ENCODE measurements around a stretch of chr16.

- PRO-cap: no peak
Observed at GRCh38 chr16:46864271-46864821, 19.8 kb upstream of the GPT2 start.

DNA sequence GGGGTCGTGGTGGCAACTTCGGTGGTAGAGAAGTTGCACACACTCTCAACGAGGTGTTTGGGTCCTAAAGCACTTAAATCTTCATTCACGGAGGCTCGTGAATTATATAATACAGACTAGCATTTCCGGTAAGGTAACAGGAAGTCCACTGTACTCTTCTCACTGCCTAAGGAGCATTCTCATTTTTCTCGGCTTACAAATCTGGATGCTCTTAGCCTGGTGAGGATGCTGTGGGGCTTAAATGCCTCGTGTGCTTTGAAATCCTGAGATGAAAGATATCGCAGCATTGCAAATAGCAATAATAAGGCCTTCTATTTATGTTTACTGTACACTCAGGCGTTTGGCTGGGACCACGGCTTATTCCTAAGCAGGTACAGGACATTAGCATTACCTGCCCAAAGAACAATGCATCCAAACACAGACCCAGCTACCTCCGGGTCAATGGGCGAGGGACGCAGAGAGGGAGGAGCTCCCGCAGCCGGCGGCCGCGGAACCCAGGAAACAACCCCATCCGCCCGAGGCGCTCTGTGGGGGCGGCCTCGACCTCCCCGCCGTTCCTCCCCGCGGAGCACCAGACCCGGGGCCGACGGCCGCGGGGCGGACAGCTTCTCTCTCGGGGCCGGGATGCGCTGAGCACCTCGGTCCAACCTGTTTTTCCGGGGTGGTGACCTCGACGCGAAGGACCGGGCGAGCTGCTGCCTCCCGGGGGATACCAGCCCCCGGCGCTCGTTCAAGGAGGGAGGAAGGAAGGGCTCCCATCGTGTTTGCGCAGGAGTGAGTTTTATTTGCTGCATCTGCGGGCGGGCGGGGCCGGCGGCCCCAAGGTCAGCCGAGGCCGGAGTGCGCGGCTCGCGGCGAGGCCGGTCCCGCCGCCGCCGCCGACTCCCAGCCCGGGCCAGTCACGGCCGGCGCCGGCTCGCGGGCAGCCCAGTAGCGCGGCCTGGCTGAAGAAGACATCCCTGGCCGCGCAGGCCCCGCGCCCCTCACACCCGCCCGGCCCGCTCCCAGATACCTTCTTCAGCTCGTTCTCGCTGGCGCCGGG is 670 bp downstream of the DNAJA2 start:
- PRO-cap: unidirectional peak, plus-strand start at position 574 of the sequence

DNA sequence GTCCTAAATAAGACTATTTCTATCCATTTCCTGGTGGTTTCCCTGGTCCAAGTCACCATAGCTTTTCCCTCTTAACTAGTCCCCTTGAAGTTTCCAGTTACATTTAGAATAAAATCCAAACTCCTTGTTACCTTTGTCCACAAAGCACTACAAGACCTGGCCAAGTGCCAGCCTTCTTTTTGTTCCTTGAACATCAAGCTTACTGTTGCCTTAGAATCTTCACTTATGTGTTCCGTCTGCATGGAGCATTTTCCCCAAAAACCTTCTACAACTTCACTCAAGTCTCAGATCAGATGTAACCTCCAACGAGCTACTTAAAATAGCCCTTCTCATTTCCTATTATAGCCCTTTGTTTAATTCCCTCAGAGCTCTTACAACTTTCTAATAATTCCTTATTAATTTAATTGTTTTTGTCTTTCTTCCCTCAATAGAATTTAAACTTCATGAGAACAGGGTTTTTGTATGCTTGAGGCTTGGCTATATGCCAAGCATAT is 101.3 kb downstream of the ITFG1 start:
- PRO-cap: no peak

GRCh38 chr16:47592836-47593172 is 131.7 kb downstream of the PHKB start:
- PRO-cap: no peak

- PRO-cap: no peak
Observed at GRCh38 chr16:48116570-48116892, 39.3 kb downstream of the ABCC12 start.

- PRO-cap: no peak
Observed at GRCh38 chr16:48238054-48238425, 6.1 kb upstream of the LONP2 start.

DNA sequence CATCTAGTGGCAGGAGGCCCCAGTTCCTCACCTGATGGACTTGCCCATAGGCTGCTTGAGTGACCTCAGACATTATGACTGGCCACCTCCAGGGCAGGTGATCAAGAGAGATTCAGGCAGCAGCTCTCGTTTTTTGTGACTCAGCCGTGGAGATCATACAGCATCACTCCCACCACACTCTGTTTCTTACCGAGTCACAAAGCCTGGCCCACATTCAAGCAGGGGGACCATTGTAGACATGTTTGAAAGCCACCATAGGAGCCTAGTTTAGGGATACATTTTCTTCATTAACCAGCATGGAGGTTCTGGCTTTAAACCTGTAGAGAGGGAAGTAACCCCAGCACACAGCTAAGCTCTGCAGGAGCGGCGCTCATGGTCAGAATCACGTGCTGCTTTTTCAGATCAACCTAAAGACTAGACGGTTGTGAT is 34.4 kb downstream of the SIAH1 start:
- PRO-cap: no peak

DNA sequence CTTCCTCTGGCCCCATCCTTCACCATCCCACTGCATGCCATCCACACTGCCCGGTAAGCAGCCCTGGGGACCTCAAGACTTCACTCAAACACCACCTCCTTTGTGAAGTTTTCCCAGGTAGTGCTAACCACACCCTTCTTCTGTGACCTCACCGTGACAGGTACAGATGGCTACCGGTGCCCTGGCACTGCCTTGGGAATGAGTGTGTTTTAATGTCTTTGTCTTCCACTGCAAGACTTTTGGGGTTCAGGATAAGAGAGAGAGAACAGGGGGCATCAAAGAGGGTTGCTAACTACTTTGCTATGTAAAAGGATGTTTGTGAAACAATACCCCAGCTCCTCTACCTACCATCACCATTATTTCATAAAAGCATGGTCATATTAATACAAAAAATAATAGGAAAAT is 63.1 kb upstream of the SIAH1 start:
- PRO-cap: no peak

GRCh38 chr16:48499171-48499855 is 110.7 kb downstream of the N4BP1 start:
- PRO-cap: no peak

DNA sequence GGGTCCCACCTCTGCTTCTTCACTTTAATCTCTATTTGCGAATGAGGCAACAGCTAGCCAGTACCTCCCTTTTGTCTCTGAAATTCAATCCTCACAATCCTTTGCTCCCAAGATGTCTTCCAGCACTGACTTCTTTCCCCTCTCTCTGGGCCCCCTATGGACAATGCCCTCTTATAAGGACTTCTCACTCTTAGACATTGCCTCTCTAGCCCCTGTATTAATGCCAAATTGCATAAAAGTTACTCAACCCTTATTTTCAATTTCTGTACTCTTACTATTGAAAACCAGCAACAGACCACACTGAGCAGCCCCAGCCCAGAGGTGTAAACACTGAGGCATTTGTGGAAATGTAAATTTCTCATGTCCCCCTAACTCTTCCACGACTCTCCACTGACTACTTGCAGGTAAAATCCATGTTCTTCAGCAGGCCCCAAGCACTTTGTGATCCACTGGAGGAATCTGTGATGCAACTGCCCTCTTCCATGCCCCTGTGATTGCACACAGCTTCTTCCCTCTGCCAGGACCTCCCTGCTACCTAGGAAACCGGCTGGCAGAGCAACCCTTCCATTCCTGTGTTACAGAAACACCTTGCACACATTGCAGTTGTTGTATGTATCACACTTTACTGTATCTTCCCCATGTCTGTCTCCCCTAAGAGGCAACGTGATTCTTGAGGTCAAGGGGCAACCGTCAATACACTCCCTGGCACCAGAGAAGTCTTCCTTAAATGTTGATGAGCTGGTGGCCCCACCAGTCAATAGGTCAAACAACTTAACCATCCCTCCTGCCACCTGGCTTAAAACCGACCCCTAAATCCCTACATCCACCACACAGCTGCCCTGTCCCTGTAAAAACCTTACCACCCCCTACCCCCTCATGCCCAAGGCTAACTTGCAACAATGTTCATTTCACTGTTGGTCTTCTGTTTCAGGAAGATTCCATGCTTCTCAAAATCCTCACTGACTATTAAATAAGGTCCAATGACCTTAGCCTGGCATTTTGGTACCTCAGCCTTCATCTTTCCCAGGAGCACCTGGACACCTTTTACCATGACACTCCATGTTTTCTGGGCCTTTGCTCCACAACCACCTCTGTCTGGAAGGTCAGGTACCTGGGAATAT is 4.2 kb downstream of the N4BP1 start:
- PRO-cap: no peak

DNA sequence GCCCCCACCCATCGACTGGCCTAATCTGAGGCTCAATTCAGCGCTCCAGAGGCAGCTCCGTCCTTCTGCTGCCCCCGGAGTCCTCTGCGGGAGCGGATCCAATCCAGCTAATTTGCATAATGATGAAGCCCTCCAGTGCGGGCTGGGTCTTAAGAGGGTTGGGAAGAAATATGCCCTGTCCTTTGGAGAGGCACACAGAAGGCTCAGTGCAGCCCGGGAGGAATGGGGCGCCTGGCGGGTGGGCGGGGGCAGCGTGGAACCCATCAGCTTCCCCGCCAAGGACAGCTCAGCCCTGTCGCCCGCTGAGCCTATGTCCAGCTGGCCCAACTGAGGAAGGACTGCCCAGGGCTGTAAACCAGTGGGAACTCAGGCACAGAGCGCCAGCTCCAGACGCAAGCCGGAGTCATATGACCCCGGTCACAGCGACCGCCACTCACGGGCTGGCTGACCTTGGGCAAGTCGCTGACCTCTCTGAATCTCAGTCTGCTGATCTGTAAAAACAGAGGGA is 169.9 kb downstream of the C16orf78 start:
- PRO-cap: no peak

DNA sequence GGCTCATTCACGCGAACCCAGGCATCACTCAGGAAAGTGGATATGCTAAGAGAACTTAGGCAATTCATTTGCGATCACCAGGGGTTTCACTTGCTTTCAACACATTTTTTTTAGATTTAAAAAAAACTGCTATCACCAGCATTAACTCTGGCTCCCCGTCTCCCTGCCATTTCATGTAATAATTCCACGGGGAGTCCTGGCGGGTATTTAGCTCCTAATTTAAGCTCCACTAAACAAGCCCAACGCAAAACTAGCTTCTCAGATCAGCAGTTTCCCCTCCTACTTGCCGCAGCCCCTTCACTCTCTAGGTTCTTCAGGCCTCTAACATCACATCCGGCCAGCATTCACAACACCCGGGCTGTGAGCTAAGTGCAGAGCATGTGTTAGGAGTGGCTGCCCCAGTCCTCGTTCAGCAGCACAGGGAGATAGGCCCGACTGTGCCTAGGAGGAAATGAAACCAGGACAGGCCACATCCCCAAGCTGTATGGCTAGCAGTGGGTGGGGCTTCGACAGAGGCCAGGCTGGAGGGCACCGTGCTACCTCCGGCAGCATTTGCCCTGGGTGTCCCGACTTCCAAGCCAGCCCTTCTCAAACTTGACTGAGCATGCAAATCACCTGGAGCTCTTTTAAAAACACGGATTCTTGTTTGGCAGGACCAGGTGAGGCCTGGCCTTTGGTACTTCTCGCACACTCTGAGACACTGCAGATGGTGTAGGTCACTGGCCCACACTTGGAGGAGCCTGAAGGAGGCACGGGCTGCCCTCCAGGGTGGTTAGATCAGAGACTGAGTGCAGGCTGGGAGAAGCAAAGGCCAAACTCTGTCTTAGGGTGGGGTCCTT is 201.8 kb downstream of the C16orf78 start:
- PRO-cap: no peak

- PRO-cap: no peak
Observed at GRCh38 chr16:49857588-49858188, 1.8 kb upstream of the ZNF423 start.

DNA sequence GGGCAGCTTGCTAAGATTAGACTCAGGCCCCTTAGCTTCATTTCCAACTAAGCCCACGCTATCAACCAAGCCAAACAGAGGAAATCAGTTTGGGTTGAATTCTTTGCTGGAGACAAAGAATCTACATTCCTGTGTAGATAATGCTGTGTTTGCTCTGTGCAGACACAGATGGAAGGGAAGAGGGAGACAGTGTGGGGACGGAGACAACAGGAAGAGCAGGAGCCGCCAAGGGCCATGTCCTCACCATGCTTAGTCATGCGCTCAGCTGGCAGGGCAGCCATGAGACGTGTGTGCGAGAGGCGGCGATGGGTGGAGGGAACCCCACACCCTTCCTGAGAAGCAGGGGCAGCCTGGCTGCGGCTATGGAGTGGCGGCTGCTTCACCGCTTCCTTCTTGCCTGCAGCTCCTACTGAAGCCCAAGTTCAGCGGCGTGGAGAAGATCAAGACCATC is 47.2 kb downstream of the ADCY7 start:
- PRO-cap: no peak

DNA sequence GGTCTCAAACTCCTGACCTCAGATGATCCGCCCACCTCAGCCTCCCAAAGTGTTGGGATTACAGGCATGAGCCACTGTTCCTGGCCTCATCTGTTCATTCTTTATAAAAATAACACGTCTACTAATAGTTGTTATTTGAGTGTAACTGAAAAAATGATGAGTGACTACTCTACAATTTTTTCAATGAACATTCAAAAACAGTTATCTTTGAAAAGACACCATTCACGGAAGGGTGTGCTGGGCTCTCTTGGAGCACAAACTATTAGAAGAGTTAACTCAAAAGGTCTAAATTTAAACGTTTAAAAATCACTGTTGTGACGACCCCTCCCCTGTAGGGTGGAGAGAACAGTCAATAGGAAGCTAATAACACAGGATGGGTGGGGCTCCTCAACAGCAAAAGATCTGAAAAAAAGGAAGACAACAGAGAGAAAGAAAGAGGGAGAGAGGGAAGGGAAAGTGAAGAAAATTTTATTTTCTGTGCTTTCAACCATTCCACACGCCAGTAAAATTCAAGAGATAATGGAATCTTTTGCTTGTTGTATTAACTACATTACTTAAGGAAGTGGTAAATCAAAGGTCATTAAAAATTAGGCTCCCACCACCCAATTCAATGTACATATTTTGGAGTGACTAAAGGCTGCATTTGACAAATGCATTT is 31.2 kb downstream of the BRD7 start:
- PRO-cap: no peak

- PRO-cap: no peak
Observed at GRCh38 chr16:50505734-50506522, 42.3 kb upstream of the NKD1 start.

GRCh38 chr16:50549054-50549887 is 1.1 kb downstream of the NKD1 start:
- PRO-cap: no peak

GRCh38 chr16:50591672-50592924 is 43.9 kb downstream of the NKD1 start:
- PRO-cap: no peak

DNA sequence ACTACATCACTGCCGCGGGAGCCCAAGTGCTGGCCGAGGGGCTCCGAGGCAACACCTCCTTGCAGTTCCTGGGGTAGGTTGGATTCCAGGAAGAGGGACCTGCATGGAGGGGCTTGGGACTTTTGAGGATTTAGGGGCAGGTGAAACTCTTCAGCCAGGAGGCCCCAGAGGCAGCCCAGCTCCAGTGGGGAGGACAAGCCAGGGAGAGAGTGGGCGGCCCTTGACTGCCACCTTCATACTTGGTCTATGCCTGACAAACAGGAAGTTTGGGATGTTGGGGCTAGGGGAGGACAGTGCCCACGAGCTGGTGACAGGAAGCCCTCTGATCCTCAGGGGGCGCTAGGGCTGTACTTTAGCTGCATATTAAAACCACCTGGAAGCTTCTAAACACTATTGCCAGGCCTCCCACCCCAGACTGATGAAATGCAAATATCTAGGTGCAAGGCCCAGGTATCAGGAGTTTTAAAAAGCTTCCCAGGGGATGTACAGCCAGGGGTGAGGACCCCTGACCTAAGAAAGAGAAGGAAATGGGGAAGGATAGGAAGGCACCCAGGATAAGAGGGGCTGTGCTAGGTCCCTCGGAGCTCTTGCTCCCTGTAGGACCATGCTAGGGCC is 21.8 kb upstream of the CYLD start:
- PRO-cap: no peak

- PRO-cap: no peak
Observed at GRCh38 chr16:51050837-51051044, 100.3 kb downstream of the SALL1 start.

All from left common carotid artery plus branches (tissue), 1 donor.